Bile duct (tissue), 1 donor: ENCODE data around the genes SLC27A2 and GLDN.

DNA sequence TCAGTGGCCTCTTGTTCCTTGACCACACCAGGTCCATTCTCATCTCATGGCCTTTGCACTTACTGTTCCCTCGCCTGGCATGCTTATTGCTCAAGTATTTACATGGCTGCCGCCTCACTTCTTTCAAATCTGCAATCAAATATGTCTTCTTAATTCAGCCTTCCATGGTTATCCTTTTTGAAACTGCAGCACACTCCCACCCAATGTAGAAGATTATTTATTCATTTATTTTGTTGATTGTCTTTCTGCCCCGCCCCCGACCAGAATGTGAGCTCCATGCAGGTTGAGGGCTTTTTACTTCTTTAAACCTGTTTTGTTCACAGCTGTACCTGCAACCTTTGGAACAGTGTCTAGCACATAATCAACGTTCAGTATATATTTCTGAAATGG lies 30.6 kb downstream of the ATP8B4 start:
- PRO-cap = no peak

DNA sequence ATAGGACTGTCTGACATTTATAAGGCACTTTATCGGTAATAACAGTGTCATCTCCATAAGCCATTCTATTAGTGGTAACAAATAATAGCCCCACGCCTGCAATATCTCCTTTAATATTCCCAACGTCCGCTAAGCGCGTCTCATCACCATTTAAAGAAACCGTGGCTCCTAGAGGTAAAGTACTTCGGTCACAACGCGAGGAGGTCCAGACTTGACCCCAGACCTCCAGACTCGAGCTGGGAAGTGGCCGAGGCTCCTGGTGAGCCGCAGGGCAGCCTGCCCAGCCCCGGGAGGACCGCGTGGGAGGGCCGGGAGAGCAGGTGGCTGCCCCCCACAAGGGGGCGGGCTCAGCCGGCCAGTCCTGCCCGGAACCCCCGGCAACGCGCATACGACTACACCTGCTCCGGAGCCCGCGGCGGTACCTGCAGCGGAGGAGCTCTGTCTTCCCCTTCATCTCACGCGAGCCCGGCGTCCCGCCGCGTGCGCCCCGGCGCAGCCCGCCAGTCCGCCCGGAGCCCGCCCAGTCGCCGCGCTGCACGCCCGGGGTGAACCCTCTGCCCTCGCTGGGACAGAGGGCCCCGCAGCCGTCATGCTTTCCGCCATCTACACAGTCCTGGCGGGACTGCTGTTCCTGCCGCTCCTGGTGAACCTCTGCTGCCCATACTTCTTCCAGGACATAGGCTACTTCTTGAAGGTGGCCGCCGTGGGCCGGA lies at the start of gene SLC27A2:
SLC27A2 (plus strand) TSS at position 358 of the 713 bp plus-strand sequence.
- PRO-cap = unidirectional peak, plus-strand start at position 387 of the sequence

DNA sequence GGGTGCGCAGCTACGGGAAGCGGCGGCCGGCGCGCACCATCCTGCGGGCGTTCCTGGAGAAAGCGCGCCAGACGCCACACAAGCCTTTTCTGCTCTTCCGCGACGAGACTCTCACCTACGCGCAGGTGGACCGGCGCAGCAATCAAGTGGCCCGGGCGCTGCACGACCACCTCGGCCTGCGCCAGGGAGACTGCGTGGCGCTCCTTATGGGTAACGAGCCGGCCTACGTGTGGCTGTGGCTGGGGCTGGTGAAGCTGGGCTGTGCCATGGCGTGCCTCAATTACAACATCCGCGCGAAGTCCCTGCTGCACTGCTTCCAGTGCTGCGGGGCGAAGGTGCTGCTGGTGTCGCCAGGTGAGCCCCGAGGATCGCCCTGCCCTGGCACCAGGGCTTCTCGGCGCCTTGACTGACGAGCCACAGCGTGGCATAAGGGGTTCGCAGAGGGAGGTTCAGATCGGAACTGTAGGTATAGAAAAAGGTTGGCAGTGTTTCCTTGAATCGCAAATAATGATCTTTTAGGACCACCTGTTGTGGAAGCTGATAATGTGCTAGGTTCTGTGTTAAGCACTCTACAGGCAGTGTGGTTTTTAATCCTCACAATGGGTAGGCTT lies 661 bp downstream of the SLC27A2 start:
- PRO-cap = no peak

- PRO-cap = no peak
These were observed 13.3 kb downstream of the GABPB1 start for GRCh38 chr15:50341731-50342159.

DNA sequence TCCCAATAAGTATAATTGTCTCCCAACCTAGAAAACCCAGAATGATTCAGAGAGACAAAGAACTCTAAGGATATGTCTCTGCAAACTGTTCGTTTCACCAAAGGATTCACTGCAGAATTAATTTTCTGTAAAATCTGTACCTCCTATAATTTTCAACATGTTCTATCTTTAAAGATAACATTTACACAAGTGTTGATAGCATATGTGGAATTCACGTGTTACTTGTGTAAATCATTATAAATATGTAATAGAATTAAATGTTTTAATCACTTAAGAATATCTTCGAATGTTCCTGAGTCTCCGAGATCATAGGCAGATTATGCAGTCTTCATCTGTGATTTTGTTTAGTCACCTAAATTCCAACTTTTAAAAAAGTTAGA lies 2.1 kb downstream of the GABPB1 start:
- PRO-cap = no peak

DNA sequence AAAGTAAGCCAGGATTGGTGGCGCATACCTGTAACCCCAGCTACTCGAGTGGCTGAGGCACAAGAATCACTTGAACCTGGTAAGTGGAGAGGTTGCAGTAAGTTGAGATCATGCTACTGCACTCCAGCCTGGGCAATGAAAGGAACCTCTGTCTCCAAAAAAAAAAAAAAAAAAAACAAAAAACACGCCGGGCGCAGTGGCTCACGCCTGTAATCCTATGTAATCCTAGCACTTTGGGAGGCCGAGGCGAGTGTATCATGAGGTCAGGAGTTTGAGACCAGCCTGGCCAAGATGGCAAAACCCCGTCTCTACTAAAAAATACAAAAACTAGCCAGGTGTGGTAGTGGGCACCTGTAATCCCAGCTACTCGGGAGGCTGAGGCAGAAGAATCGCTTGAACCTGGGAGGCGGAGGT lies 18.8 kb upstream of the AP4E1 start:
- PRO-cap = no peak

DNA sequence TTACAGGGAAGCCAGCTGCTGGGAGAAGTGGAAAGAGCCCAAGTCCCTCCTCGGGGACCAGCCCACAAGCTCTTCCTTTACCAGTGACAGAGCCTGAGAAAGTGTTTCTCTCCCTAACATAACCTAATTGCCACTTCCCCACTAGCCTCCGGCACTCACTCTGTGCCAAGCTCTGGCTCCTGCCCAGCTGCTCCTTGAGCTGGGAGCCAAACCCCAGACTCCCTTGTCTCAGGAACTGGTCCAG lies 42.9 kb downstream of the TNFAIP8L3 start:
- PRO-cap = no peak

- PRO-cap = unidirectional peak, plus-strand start at chr15:51093809; bidirectional peak, plus-strand start at chr15:51094428, minus-strand start at chr15:51094179
These were observed 869 bp downstream of the TNFAIP8L3 start for GRCh38 chr15:51093505-51094568.

DNA sequence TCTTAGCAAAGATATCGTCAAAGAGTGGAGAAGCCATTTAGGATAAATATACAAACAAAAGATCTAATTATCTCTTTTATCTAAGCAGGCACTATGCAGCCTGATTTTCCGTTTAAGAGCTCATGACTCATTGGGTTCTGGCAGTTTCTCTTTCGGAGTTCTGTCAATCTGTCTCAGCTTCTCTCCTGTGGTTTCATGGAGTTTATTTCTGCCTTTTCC lies 68.4 kb upstream of the TNFAIP8L3 start:
- PRO-cap = no peak

DNA sequence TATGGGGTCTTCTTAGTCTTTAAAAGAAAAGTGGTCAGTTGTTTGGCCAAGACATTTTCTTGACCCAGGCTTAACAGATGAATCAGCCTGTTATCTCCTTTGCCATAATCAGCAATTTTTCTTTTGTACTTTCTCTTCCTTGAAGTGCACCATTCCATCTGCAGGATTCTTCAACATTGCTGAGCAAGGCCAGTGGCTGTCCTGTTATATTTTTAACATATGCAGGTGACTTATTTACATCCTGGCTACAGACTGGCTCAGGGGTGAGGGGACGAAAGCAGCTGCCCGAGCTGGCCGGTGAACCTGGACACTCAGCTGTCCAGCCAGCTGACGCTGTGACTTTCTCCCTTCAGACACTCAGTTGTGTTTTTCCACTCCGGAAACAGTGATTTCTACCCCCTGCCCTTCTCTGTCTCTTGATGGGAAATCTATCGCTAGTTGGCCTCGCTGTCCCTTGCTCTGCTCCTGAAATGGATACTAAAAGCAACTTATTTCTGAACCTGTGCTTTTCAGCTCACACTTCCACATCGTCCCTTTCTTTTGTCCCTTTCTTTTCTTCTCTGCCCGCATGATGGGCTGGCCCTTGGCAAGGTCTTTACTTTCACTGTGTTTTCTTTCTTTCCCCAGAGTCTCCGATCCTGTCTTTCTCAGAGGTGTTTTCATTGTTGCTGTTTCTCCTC lies 96.6 kb upstream of the TNFAIP8L3 start:
- PRO-cap = no peak

GRCh38 chr15:51341139-51342163 lies at the start of gene GLDN:
TSS of gene GLDN (plus strand) at chr15:51341655.
- PRO-cap = no peak

- PRO-cap = unidirectional peak, plus-strand start at chr15:51577334
These were observed 45.5 kb downstream of the DMXL2 start for GRCh38 chr15:51577061-51577401.

DNA sequence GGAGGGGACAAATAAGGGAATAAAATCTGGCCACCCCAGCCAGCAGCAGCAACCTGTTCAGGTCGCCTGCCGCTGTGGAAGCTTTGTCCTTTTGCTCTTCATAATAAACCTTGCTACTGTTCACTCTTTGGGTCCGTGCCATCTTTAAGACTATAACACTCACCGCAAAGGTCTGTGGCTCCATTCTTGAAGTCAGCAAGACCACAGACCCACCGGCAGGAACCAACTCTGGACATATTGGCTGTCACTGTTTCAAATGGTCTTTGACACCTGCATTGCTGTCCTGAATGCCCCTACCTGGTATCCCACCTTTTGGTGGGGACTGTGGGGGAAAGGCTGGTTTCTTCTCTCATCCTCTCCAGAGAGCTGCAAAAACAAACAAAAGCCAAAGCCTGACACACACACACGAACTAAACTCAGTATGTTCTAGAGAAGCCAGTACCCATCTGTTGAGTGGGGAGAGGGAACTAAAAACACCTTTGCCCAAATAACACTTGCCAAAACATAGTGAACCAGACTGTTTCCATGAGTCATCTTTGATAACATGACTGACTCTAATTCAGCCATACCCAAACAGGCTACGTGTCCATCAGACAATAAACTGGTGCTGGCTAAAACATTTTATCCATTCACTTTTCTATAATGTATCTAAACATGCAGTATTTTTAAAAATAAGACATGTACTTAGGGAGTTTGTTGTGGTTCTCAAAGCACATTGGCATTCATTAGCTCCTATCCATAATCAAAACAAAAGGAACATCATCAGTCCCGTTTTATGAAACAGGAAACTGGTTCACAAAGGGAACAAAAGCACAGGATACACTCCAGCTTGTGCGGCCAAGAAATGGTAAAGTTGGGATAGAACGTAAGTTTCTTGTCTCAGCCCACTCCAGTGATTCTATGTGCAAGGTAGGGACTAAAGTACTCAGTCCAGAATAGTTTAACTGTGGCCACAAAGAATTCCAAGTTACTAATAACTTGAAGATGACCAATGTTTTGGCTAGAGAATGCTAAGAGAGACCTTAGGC lies 16.2 kb downstream of the LYSMD2 start:
- PRO-cap = no peak

DNA sequence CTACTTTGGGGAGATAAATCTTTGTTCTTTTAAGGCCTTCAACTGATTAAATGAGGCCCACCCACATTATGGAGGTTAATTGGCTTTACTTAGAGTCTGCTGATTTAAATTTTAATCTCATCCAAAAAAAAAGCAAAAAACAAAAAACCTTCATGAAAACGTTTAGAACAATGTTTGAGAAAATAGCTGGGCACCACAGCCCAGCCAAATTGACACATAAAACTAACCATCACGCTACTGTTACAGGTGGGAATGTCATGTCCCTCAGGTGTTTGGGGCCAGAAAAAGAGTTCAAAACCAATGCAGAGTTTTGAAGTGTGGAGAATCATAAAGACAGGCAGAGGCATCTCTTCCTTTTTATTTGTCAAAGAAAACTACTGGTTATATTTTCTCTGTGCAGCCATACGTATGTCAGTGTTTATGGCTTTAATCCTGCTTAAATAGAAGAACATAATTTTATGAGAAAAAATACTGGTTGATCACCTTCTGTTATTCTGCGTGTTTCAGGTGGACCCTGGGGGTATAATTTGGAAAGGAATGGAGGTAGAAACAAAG lies 41.5 kb downstream of the TMOD3 start:
- PRO-cap = no peak

- PRO-cap = no peak
These were observed 17.5 kb downstream of the BCL2L10 start for GRCh38 chr15:52095047-52095413.

- PRO-cap = no peak
These were observed 33.6 kb upstream of the GNB5 start for GRCh38 chr15:52224659-52225327.

GRCh38 chr15:52237429-52237788 lies 46.2 kb upstream of the GNB5 start:
- PRO-cap = no peak

GRCh38 chr15:52557219-52557603 lies 11.6 kb downstream of the ARPP19 start:
- PRO-cap = no peak

- PRO-cap = no peak
These were observed 1.6 kb downstream of the ARPP19 start for GRCh38 chr15:52567285-52567598.

GRCh38 chr15:52594527-52595461 lies 26.0 kb upstream of the ARPP19 start:
- PRO-cap = no peak